Left ventricle myocardium (tissue), 1 donor: ENCODE data around the genes CFAP43, SORCS3, XPNPEP1 and SMNDC1.

GRCh38 chr10:103649430-103649848 is 155.9 kb downstream of the NEURL1 start:
- PRO-cap, result no peak

DNA sequence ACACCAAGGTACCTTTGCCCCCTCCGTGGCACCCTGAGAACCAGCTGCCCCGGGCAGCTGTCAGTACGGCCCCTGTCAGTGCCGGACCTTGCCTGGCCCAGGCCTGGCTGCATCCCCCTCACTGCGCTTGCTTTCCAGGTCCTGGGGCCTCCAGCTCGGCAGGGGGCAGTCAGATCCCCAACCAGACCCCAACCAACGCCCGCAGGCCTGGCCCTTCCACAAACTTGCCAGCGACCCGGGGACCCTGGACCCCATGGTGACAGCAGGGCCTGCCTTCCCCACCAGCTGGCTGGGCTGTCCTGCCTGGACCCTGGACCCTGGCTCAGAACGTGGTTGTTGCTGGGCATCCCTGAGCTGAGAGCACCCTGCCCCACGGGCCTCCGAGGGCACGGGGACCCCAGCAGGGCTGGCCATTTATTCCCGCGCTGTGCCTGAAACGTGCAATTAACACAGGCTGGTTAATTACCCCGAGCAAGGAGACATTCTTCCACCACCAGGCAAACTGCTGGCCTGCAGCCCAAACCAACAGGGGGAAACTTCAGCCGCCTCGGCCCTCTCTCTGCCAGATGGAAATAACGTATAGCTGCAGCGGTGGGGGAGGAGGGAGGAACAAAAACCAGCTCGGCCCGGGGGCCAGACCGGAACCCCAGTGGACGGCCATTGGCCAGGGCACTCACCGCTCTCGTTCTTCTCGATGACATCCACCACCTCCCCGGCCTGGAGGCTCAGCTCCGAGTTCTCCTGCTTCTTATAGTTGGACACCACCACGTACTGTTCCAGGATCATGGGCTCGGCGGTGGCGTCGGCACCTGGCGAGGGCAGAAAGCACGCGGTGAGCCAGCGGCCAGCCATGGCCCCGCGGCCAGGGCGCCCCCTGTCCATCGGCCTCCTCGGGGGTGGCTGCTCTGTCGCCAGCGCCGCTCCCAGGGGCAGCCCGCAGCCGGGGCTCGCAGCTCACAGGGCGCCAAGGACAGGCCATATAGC is 167.1 kb downstream of the NEURL1 start:
- PRO-cap, result no peak

GRCh38 chr10:103668212-103669447 is 175.1 kb downstream of the NEURL1 start:
- PRO-cap, result no peak

GRCh38 chr10:103771957-103773043 is 83.1 kb downstream of the SH3PXD2A start:
- PRO-cap, result bidirectional peak, plus-strand start at chr10:103772440, minus-strand start at chr10:103772349

DNA sequence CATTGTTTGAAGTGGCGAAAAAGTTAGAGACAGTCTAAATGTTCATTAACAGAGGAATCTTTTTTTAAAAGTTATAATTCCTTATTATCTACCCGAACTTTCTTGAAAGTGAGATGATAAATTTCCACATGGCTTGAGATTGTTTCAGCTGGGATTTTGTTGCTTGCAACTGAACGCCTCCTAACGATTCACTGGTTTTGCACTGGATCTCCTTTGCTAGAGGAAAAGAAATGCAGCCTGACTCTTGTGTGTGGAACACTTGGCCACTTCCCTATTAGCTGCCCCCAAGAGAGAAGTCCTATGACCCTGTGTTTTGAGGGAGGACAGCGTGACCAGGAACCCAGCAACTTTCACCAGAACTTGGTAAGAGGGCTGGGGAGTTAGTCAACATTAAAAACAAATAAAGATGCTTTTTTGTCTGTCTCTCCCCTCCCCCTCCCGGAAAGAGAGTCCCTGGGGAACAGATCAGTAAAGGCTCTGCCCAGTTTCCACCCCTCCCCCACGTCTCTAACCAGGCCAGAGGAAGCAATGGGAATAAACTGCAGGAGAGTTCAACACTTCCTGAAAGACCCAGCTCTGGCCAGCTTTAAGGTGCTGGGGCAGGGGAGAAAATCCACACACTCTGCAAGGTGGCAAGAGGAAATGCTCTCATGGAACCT is 21.7 kb downstream of the SH3PXD2A start:
- PRO-cap, result no peak

DNA sequence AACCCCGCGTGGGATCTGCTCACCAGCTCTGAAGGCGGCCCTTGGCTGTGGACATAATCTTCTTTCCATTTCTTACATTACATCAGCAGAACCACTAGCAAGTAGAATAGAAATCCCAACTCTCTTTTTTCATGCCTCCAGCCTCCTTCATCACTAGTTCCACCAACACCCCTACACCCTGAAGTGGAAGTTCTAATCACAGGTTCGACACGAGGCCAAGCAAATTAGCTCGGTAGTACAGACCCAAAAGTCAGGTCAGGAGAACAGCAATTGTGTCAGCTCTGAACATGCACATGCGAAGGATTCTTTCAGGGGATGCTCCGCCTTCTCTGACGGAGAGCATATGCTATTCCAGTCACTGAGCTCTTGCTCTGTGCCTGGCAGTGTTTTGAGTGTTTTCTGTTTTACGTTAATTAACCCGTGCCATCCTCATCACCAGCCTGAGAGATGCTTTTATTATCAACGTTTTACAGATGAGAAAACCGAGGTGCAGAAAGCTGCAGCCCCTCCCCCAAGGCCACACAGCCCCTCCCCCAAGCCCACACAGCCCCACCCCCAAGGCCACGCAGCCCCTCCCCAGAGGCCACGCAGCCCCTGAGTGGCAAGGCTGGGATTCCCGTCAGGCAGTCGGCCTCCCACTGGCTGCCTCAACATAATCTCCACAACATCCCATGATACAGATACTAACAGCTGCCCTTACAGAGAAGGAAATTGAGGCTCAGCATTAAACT is 16.2 kb downstream of the SH3PXD2A start:
- PRO-cap, result no peak

- PRO-cap, result no peak
Observed at GRCh38 chr10:103856052-103856889, 895 bp upstream of the SH3PXD2A start.

GRCh38 chr10:103908807-103909401 is 9.1 kb downstream of the STN1 start:
- PRO-cap, result no peak

DNA sequence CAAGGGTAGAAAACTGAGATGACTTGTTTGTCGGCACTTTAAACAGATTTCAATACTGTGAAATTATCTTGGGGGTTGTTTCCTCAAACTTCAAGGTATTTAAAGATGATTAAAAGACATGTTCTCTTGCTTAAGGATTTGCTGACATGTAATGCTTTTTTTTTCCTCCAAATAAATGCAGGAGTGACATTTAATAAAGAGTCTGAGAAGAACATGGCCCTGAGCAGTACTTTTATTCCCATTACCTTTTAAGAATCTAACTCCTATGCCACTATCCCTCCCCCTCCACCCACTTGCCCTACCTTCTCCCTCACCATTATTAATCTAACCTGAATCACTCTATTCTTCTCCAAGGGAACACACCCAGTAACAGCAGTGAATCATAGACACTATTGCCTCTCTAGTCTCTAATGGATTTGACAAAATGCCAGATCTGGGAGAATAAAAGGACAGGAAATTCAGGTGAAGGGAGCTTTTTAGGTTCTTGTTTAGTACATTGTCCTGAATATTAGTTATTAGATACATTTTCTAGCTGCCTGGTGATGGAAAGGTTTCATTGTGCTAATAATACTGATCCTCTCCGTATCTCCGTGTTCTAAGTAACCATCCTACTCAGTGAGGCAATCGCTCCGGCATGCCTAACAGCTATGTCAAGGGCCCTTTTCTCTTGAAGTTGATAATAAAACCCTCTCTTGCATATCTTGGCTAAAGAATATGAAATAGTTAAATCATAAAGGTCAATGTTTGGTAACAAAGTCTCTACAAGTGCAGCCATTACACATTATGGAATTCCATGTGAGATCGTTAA is 4.2 kb upstream of the SFR1 start:
- PRO-cap, result no peak

DNA sequence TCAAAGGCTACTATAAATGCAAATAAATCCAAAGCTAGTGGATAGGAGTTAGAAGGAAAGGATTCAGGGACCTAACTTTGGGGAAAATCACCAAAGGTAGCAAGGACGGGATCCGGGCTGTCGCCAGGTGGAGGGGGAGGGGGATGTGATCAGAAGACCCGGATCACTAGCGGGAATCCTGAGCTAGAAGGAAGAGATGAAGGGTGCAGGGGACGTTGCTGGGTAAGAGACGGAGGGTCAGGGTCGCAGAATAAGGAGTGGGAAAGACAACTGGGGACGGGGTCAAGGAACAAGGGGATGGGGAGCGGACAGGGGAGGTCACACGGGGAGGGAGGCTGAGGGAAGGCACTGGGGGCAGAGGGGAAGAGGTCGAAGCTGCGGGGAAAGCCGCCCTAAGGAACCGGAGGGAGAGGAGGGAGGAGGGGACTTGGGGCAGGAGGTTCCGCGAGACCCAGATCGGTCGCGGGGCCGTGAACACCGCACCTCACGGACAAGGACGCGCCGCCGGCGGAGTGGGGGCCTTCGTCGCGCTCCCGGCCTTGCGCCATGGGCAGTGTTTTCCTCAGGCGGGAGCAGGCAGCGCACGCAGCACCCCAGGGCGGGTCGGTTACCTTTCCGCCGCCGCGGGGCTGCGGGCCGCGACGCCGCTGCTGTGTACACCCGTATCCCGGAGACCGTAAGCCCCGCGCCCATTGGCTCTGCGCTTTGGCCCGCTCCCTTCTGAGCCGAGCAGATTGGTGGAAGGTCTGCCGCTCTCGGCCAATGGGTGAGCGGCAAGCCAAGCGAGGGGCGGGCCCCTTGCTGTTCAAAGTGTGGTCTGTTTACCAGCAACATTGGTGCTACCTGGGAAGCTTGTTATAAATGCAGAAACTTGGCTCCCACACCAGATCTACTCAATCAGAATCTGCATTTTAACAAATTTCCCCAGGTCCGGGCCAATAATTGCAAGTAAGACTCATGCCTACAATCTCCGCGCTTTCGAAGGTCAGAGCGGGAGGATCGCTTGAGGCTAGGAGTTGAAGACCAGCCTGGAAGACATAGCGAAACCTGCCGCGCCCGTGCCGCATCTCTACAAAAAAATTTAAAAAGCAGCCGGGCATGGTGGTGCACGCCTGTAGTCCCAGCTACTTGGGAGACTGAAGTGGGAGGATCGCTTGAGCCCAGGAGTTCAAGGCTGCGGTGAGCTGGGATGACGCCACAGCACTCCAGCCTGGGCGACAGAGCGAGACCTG is at the start of gene CFAP43:
Gene CFAP43 (minus strand): TSS at position 666 of the 1,232 bp plus-strand sequence.
- PRO-cap, result unidirectional peak, minus-strand start at position 664 of the sequence

GRCh38 chr10:104291227-104291792 is 22.3 kb downstream of the GSTO2 start:
- PRO-cap, result no peak

DNA sequence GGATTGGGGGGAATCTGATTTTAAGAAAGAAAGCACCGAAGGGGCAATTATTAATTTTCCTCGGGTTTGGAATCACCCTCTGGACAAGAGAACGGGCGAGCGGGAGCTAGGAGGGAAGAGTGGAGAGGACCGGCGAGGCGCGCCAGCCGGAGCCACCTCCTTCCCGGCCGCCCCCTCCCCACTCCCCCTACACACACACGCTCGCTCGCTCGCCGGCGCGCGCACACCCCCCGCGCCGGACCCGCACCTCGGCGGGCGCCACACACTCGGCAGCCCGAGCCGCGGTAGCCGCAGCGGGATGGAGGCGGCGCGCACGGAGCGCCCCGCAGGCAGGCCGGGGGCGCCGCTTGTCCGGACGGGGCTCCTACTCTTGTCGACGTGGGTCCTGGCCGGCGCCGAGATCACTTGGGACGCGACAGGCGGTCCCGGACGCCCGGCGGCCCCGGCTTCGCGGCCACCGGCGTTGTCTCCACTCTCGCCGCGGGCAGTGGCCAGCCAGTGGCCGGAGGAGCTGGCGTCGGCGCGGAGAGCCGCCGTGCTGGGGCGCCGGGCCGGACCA is at the start of gene SORCS3:
Gene SORCS3 (plus strand): TSS at position 261 of the 559 bp plus-strand sequence.
- PRO-cap, result no peak

DNA sequence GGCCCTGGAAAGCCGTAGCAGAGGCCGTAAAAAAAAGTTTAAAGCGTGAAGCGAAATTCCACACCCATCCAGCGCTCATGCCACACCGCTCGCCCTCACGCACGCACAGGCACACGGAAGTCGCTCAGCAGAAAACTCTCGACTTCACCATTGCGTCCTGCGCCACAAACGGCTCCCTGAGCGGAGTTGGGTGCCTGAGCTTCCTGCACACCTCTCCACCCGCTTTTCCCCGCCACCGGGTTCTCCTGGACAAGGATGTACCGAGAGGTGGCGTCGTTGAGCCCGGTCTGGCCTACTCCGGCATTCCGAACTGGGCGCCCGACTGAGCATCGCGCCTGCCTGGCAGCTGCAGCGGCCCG is 1.5 kb downstream of the SORCS3 start:
- PRO-cap, result no peak

DNA sequence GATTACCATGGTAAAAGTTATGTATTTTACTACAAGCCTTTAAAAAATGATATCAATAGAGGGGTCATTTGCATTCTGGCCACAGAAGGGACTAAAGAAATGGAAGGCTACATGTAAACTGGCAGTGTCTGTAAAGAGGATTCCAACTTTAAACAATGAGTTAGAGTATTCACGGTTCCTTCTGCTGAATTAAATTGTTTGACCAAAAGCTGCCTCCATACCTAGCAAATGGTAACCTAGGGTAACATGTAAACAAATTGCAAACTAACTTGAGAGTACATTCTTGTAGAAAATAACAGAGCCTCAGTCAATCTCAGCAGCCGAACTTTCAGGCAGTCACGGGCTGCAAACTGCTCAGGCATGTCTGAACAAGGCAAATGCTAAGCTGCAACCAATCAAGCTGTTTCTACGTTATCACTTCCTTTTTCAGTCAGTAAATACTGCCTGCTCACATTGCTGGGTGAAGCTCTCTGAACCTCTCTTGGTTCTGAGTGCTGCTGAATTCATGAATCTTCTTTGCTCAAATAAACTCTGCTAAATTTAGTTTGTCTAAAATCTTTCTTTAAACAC is 1212.5 kb downstream of the SORCS1 start:
- PRO-cap, result no peak

GRCh38 chr10:108315485-108316407 is 1151.2 kb upstream of the SORCS1 start:
- PRO-cap, result no peak

- PRO-cap, result no peak
Observed at GRCh38 chr10:109699801-109700204, 223.5 kb downstream of the XPNPEP1 start.

DNA sequence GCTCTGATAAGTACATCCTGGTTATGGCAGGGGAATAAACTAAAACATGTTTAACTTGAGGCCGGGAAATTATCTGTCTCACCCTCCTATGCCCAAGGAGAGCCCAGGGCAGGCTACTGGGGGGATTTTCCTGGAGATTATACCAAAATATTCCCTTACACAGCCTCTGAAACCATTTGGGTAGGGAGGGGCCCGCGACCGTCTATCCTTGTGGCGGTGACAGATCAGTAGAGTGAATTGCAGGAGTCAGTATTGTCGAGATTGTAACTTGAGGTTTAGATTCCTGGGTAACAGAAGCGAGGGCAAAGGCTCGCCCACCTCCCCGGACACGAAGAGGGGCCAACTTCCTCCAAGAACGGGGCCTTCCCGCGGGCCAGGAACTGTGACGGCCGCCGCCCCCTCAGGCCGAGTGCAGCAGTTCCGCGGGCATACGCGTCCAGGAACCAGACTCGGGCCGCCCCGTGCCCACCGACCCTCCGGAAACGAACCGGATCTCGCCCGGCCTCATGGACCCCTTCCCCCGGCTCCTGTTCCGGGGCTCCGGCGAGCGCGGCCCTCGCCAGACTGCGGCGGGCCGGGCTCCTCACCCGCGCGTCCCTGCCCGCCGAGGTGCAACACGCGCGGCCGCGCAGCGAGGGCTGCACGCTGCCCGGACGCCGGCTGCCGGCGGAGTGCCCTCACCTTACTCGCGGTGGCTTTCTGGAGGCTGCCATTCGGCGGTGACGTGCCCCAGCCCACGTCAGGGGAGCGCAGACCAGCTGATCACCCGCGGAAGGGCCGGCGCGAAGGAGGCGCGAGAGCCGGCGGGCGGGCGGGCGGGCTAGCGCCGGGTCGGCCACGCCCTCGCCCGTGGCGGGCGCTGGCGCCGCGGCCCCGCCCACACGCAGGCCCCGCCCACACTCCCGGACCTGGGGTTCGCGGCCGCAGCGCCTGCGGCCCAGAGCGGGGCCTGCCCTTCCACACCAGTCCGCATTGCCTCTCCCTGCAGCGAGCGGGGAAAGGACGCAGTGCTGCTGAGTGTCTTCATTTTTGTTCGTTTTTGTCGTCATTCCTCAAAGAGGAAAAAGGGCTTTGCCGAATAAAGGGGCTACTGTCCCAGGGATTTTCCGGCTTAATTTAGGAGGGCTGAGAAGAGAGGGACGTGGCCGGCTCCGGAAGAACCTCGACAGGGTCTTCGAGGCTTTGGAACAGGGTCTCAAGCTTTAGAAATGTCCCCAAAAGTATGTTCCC is at the start of gene XPNPEP1:
Gene XPNPEP1 (minus strand): TSS at position 791 of the 1,230 bp plus-strand sequence.
- PRO-cap, result bidirectional peak, plus-strand start at position 897 of the sequence, minus-strand start at position 673 of the sequence

DNA sequence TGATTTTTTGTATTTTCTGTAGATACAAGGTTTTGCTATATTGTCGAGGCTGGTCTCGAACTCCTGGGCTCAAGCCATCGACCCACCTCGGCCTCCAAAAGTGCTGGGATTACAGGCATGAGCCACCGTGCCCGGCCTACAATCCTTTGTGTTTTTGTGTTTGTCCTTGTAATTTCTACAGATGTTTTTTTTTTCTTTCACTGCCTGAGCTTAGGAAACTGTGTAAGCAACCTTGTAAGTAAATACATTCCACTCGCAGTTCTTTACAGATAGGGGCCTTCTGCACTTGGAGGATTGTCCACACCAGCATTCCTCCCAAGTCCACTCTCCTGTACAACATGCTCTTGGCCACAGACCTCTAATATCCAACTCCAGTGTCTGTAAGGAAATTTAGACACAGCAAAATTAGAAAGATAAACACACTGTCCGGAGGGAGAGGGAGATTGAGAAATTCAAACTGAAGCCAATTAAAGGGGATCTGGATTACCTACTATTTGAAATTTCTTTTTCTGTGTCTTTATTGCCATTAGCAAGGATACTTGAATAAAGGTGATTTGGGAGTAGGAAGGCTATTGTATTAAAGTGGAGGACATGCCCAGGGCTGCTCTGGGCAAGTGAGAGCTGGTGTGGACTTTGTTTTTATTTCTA is 9.6 kb downstream of the MXI1 start:
- PRO-cap, result no peak

GRCh38 chr10:110221474-110222205 is 14.2 kb downstream of the MXI1 start:
- PRO-cap, result bidirectional peak, plus-strand start at chr10:110221993, minus-strand start at chr10:110221910

DNA sequence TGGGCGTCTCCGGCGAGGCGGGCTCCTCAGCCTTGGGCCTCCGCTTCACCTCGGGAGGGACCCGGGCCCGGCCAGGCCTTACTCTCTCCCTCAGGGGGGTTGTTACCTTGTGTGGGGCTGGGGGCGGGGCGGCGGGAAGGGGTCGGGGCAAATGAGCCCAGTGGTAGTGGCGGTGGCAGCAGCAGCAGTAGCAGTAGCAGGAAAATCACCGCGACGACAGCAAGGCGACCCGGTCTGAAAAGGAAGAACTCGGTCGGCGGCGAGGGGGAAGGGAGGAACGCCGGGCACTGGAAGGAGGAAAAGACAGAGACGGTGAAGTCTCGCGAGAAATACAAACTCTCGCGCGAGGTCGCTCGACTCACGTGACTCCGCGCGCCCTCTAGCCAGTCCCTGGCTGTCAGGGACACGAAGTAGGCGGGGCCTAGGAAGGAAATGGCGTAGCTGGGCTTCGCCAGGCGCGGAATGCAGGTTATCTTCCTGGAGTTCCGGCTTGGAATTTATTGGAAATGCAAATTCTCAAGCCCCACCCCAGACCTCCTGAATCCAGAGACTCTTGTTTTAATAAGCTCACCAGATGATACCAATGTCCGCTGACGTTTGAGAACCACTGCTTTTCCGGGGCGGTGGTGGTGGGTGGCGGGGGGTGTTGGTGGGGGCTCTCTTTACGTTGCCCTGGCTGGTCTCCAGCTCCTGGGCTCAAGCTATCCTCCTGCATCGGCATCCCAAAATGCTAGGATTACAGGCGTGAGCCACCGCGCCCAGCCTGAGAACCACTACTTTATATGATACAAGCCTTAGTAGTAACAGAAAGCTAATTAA is at the start of gene SMNDC1:
Gene SMNDC1 (minus strand): TSS at position 279 of the 819 bp plus-strand sequence.
- PRO-cap, result bidirectional peak, plus-strand start at position 408 of the sequence, minus-strand start at position 289 of the sequence; unidirectional peak, plus-strand start at position 665 of the sequence; unidirectional peak, plus-strand start at position 694 of the sequence